HEK293 (cell line): ENCODE measurements around a stretch of chr4.

GRCh38 chr4:188796486-188797068 is 657.3 kb downstream of the TRIML1 start:
- PRO-cap = no peak
- RRBS, 2 experiments = no CpG with 5 or more reads among the region's 55 CpGs

DNA sequence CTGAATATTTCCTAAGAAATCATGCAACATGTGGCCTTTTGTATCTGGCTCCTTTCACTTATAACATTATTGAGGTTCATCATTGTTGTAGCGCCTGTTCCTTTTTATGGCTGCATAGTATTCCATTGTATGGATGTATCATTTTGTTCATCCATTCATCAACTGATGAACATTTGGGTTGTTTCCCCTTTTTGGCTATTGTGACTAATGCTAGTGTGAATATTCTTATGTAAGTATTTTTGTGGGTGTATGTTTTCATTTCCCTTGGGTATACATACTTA is 1.7 kb downstream of the FRG1 start:
- PRO-cap = no peak
- RRBS, 2 experiments = no CpG with 5 or more reads among the region's 1 CpG

GRCh38 chr4:190049302-190049735 is 22.3 kb upstream of the FRG2 start:
- PRO-cap = no peak
- RRBS, 2 experiments = no CpG with 5 or more reads among the region's 15 CpGs